Calu3 (cell line): ENCODE measurements around the gene TCF4.

GRCh38 chr18:55387399-55388332 is 200.3 kb downstream of the TCF4 start:
- PRO-cap, result no peak

- PRO-cap, result no peak
Observed at GRCh38 chr18:55400515-55401536, 187.2 kb downstream of the TCF4 start.

DNA sequence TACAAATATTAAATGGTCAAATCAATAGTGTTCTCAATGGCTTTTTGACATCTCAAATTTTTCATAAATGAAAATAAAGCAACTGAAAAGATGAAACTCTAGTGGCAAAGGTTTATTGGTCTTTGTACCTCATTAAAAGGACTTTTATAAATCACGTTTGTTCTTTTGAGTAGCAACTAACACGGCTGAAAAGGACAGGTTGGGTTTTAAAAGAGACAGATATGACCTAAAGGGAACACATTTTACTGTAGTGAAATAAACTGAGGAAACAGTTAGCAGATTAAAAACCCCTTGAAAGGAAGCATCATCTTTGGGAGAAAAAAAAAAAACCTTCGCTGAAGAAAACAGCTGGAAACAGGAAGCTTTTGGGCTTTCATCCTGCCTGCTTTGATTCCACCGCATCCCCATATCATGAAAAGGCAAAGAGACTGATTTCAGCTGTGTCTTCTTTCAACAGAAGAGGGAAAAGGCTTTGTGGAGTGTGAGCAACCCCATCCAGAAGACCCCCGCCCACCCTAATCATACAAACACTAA is 86.5 kb downstream of the TCF4 start:
- PRO-cap, result no peak

DNA sequence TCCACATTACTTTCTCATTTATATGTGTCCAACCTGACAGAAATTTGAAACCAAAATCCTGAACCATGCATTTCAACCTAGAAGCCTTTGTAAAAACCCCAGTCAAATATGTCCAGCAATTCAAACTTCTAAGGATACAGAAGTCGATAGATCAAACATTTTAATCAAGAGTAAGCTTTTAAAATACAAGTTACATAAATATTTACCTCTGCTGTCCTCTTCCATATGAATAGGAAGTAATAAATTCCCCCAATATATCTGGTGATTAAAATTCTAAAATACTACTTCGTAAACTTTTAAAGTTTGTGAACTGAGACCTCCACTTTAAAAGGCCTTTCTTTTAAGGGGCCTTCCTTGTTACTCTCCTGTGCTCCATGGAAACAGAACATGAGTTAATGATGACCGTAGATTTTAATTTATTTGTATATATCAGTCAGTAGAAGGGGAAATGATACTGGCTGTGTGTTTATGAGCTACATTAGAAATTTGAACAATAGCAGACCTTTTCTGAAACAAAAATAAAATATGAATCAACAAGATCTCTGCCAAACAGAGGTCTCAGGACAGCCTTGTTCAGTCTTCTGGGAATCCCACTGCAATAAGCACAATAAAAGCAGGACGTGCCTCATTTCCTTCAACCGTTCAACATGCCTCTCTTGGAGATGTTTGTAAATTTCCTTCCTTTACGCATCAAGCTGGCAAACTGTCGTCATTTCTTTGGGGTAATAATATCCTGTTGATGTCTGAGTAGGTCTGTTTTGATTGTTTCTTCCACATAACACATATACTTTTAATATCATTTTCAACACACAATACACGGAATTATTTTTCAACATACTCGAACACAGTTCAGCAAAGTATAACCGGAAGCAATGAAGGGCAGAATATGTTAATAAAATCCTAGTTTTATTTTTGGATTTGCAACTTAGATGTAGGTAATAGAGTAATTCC is 77.3 kb downstream of the TCF4 start:
- PRO-cap, result no peak

- PRO-cap, result no peak
Observed at GRCh38 chr18:55585035-55585650, 2.8 kb downstream of the TCF4 start.

DNA sequence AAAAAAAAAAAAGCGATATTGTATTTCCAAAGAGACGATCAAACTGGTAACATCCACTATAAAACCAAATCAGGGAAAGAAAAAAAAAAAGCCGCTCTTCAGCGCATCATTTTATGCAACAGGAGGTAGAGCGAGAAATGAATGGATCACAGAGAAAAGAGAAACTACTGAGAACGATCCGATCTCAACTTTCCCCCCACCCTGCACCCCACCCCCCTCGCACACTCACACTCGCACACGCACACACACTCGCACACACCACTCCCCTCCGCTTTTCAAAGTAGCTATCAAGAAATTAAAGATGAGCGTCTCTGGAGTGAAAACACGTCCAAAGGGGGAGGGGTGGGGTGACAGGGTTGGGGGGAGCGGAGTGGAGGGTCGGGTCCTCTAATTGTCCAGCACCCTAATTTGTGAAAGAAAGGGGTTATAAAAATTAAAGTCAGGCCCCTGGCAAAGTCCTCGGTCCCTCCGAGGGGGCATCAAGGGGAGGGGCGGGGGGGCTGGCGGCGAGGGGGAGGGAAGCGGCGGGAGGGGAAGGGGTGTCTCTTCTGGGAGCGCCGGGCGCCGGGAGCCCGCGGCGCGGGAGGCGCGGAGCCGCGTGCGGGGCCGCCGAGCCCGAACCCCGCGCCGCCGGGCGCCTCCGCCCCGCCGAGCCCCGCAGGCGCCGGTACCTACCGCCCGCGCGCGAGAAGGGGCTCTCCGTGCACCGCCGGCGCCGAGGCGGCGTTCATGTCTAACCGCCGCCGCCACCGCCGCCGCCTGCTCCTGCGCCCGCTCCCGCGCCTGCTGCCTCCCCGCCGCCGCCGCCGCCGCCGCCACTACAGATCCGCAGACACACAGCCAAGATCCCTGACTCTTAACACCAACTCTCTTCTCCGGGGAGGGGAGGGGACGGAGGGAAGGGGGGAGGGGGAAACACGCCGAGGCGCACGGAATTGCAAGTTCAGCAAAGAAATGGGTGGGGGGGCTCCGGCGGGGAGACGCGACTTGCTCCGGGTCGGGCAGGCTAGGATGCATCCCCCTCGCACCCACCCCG is at the start of gene TCF4:
TCF4 (minus strand) TSS at position 830 of the 1,036 bp plus-strand sequence.
- PRO-cap, result no peak

GRCh38 chr18:55665073-55665314 is 77.0 kb upstream of the TCF4 start:
- PRO-cap, result no peak

DNA sequence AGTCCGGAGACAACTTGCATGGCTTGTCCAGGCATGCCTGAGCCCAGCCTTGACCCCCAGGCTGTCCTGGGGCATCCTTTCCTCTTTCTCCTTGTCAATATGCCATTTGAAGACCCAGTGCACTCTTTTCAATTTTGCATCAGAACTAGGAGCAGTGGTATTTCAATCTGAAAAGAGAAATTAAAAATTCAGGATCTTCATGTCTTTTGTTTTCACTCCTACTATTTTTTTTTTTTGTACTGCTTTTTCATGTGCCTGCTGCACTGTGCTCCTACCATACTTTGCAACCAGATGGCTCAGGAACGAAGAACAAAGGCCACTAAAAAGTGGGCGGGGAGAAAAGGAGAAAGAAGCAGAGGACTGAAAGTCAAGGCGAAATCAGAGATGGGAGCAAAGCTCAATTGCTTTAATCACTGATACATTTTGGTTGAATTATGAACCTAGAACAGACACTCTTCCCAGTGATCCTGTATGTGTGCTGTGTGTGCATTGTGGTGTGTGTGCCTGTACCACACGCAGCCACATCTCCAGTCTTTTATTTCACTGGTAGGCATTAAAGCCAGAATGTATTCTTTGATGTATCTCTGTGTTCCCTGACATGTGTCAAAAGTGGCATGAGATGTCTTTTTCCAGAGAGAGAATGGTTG is 495.9 kb upstream of the TCF4 start:
- PRO-cap, result no peak

GRCh38 chr18:56393224-56393447 is 245.3 kb downstream of the TXNL1 start:
- PRO-cap, result no peak

- PRO-cap, result no peak
Observed at GRCh38 chr18:56445215-56445806, 193.1 kb downstream of the TXNL1 start.

DNA sequence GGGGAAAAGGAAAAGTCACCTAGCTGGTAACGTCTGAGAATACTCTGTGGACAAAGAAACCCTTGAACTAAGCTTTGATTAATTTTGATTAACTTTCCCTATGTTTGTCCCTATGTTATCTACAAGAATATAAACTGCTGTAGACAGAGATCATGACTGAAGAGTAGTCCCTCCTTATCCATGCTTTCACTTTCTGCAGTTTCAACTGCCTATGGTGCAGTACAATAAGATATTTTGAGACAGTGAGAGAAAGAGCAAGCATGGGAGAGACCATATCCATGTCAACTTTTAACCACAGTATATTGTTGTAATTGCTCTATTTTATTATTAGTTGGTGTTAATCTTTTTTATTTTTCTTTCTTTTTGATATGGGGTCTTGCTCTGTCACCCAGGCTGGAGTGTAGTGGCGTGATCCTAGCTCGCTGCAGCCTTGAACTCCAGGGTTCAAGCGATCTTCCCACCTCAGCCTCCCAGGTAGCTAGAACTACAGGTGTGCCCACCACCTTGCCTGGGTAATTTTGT is 31.7 kb downstream of the TXNL1 start:
- PRO-cap, result no peak

GRCh38 chr18:57555249-57555540 is 31.3 kb downstream of the FECH start:
- PRO-cap, result no peak

- PRO-cap, result no peak
Observed at GRCh38 chr18:57693780-57694787, 72.4 kb upstream of the NARS1 start.

- PRO-cap, result no peak
Observed at GRCh38 chr18:57793397-57794275, 9.5 kb downstream of the ATP8B1 start.

- PRO-cap, result no peak
Observed at GRCh38 chr18:57800744-57801059, 2.4 kb downstream of the ATP8B1 start.

DNA sequence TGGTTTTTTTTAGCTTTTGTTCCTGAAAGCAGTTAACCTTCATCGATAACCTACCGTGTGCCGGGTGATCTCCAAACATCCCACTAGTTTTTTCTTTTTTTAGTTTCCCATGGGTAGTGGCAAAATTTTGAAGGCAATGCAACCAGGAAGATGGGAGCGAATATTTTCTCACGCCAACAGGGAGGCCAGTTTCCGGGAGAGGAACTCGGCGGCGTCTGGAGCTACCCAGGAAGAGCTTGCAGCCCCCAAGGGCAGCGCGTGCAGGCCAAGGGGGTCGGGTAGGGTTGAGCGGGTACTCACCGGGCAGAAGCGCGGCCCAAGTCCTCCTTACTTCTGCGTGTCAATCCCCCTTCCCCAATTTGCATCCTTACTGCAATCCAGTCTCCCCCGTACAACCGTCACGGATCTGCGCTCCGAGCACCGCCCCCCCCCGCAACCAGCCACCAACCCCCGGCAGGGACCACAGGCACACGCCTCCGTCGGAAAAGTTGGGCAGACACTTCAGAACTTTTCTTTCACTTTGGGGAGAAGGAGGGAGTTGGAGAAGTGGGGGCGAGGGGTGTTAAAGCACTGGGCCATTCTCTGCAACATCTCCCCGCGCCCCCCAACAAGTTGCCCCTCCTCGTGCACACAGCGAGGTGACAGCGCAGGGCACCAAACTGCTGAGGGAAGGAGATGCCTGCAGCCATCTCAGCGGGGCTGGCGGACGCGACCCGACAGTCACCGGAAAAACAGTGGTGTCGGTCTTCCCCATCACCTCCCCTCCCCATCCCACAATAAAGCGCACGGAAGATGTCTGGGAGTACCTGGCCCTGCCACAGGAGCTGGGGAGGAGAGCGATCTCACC is 1.3 kb downstream of the ATP8B1 start:
- PRO-cap, result bidirectional peak, plus-strand start at position 518 of the sequence, minus-strand start at position 393 of the sequence

DNA sequence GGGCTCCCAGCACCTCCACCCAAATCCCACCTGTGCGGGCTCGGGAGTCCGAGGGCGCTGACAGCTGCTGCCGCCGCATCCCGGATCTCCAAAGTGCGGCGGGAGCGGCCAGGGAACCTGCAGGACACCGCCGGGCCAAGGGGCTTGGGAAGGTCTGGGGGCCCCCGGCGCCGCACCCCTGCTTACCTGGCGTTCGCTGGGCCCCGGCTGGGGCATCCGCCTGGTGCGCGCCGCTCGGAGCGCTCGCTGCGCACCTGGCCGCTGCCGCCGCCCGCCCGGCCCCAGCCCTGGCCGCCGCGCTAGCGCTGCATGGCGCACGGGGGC is 341 bp downstream of the ATP8B1 start:
- PRO-cap, result unidirectional peak, minus-strand start at position 95 of the sequence

- PRO-cap, result bidirectional peak, plus-strand start at chr18:58196420, minus-strand start at chr18:58196290
Observed at GRCh38 chr18:58196122-58196747, 152.2 kb downstream of the NEDD4L start.

- PRO-cap, result bidirectional peak, plus-strand start at chr18:58197352, minus-strand start at chr18:58197127; bidirectional peak, plus-strand start at chr18:58197631, minus-strand start at chr18:58197458
Observed at GRCh38 chr18:58196748-58198019, 153.2 kb downstream of the NEDD4L start.

GRCh38 chr18:58202178-58202780 is 158.3 kb downstream of the NEDD4L start:
- PRO-cap, result no peak